SK-MEL-5 (cell line): ENCODE measurements around a stretch of chr5.

GRCh38 chr5:65812557-65813188 is 90.7 kb downstream of the NLN start:
RAMPAGE:
- cytosol, long total RNA = no peak
- long total RNA = no peak
- nucleus, long total RNA = no peak

GRCh38 chr5:65815017-65815288 is 92.9 kb downstream of the NLN start:
RAMPAGE:
- cytosol, long total RNA = no peak
- long total RNA = no peak
- nucleus, long total RNA = no peak

GRCh38 chr5:65830448-65831431 is 95.6 kb upstream of the ERBIN start:
RAMPAGE:
- cytosol, long total RNA = no peak
- long total RNA = no peak
- nucleus, long total RNA = no peak

RAMPAGE:
- cytosol, long total RNA = no peak
- long total RNA = no peak
- nucleus, long total RNA = no peak
These were observed 60.2 kb upstream of the SREK1 start for GRCh38 chr5:66083889-66084263.

DNA sequence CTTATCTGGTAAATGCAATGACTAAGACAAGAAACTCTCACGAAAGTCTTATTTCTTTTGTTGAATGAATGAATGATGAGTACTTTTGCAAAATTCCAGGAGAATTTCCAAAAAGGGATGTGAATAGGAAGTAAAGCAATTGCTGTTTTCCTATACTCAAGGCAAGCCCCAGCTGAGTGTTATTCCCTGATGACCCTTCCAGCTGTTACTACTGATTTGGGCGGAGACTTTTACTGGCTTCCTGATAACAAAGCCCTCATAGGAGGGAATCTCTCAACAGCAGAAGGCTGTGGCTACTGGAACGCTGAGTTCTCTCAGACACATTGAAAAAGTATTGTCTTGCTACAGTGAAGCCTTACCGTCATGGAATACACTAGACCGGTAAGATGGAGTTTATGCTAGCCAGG is 162.8 kb downstream of the SREK1 start:
RAMPAGE:
- cytosol, long total RNA = no peak
- long total RNA = no peak
- nucleus, long total RNA = no peak

DNA sequence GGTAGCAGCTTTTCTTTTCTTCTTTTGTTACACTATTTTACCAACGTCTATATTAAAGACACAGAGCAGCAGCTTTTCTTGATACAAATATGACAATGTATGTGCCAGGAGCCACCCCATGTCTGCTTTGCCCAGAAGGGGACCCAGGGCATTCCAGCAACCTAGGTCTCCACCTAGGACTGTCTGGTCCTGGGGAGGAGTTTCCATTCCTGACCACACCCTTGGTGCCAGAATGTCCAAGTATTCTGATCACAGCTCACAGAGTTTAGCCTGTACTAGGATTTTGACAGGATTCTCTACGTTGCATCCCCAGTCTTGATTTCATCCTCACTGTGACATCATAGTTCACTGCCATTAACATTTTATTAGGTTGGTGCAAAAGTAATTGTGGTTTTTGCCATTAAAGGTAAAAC is 224.7 kb downstream of the SREK1 start:
RAMPAGE:
- cytosol, long total RNA = no peak
- long total RNA = no peak
- nucleus, long total RNA = no peak

RAMPAGE:
- cytosol, long total RNA = no peak
- long total RNA = no peak
- nucleus, long total RNA = no peak
These were observed 101.0 kb downstream of the CD180 start for GRCh38 chr5:67095336-67096237.

RAMPAGE:
- cytosol, long total RNA = no peak
- long total RNA = no peak
- nucleus, long total RNA = no peak
These were observed 14.1 kb downstream of the CD180 start for GRCh38 chr5:67182271-67183045.

DNA sequence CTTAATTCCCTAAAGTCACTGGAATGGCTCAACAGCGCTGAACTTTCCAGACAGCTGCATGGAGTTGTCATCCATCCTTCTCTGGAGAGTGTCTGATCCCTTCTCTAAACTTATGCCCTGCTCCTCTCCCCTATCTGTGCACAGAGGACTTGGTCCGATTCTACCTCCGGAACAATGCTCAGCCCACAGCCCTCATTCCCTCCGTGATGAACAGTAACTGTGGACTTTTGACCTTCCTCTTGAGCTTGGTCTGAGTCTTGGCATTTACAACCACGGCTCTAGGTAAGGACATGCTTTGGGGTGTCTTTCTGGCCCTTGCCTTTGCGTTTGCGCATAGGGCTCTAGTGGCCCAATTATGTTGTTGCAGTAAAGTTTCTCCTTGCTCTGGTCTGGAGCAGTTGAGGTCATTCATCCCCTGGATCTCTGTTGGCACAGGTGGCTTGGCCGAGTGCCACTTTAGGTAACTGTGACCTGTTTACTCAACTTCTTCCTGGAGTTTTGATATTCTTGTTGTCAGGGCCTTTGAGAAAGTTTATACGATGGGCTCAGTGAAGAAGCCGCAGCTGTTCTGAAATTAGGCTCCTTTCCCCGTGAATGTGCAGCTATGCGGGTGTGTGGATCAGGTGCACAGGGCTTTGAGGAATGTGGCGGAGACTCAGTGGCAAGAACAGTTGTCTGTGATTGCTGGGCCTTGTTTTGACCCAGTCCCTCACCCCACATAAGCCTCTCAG is 18.4 kb upstream of the CD180 start:
RAMPAGE:
- cytosol, long total RNA = no peak
- long total RNA = no peak
- nucleus, long total RNA = no peak

RAMPAGE:
- cytosol, long total RNA = no peak
- long total RNA = no peak
- nucleus, long total RNA = no peak
These were observed 278.8 kb upstream of the CD180 start for GRCh38 chr5:67475250-67475982.

GRCh38 chr5:67646562-67647128 is 450.0 kb upstream of the CD180 start:
RAMPAGE:
- cytosol, long total RNA = no peak
- long total RNA = no peak
- nucleus, long total RNA = no peak

RAMPAGE:
- cytosol, long total RNA = no peak
- long total RNA = no peak
- nucleus, long total RNA = no peak
These were observed 408.0 kb upstream of the PIK3R1 start for GRCh38 chr5:67807319-67808190.

DNA sequence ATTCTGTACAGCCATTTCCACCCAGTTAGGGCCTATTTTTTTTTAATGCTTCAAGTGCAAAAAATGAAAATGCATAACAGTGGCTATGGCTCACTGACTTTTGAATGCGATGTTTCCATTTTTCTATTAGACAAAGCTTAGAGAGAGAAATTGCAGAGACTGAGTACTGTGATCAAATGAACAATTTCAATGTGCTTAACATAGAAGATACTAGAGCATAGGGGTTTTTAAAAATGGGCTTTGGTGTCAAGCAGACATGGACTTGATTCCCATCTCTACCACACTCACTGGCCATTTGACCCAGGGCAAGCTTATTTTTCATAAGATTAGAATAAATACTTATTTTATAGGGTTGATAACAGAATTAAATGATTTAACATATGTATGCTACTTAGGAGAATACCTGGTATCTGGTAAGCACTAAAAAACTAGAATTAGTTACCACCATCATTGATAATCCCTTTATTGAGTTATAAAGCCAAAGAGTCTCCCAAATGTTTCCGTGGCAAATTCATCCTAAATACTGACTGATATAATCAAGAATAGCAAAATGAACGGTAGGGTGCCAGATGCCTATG is 254.2 kb upstream of the PIK3R1 start:
RAMPAGE:
- cytosol, long total RNA = no peak
- long total RNA = no peak
- nucleus, long total RNA = no peak

DNA sequence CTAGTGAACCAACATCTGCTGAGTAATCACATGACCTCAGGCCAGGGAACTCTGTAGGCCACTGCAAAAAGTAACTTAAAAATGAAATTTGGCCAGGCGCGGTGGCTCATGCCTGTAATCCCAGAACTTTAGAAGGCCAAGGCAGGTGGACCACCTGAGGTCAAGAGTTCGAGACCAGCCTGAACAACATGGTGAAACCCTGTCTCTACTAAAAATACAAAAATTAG is 173.2 kb upstream of the PIK3R1 start:
RAMPAGE:
- cytosol, long total RNA = no peak
- long total RNA = no peak
- nucleus, long total RNA = no peak

DNA sequence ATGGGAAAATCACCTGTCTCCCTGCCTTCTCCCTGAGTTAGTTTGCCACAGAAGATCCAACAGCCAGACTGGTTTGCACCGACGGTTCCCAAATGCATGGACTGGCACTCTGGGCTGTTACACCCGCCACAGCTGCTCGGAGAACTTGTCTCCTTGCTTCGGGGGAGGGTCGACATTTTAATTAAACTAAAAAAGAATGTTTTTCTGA is 73.4 kb downstream of the PIK3R1 start:
RAMPAGE:
- cytosol, long total RNA = no peak
- long total RNA = no peak
- nucleus, long total RNA = no peak

DNA sequence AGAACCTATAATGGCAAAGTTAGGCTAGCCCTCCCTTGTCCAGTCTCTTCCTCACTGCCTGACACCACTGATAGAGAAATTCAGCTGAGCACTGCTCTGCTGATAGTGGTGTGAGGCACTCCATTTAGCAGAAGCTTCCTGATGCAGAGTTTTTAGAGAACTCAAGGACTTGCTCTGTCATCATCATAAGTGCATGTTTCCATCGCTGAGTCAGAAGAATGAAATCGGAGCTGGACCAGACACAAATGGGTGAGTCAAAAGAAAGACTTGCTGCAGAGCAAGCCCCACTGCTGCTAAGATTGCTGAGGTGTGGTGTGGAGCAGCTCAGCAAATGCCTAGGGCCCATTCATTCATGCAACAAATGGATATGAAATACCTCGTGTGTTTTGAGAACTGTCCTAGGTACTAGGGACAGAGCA is 410.2 kb upstream of the SLC30A5 start:
RAMPAGE:
- cytosol, long total RNA = no peak
- long total RNA = no peak
- nucleus, long total RNA = no peak

GRCh38 chr5:68709288-68709805 is 384.5 kb upstream of the SLC30A5 start:
RAMPAGE:
- cytosol, long total RNA = no peak
- long total RNA = no peak
- nucleus, long total RNA = no peak

DNA sequence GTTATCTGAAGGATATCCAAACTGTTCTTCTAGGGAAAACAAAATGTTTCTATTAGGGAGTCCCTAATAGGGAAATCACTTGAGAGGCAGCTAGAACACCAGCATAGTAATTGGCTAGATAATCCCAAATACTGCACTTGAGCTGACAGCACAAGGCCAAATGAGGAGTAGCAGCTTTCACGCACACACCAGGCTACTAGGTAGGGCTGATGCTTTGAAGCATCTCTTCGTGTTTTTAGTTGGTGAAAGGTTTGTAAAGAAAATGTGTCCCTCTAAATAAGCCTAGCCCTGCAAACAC is 249.6 kb upstream of the SLC30A5 start:
RAMPAGE:
- cytosol, long total RNA = no peak
- long total RNA = no peak
- nucleus, long total RNA = no peak

DNA sequence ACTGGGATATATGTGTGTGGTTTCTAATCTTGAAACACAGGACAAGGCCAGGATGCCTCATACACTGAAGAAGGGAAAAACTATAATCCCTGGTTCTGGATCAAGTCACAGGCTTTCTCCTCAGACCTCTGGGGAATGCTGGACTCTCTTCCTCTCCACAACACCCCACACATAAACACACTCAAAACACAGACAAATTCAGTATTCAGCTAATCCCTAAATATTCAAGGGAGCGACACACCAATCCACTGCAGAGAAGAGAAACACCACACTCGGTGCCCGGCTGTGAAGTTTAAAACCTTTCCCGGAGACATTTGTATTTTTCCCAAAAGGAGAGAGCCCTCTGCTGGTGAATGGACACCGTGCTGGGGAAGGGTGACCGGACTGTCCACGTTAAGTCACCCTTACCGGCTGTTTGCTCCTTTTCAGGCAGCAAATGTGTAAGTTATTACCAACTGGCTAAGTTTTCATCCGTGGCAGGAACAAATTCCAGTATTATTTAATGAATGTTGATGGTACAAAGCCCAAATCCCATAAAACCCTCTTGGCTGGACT is 131.0 kb upstream of the SLC30A5 start:
RAMPAGE:
- cytosol, long total RNA = no peak
- long total RNA = no peak
- nucleus, long total RNA = no peak

GRCh38 chr5:69093617-69093976 is 217 bp upstream of the SLC30A5 start:
RAMPAGE:
- cytosol, long total RNA = no peak
- long total RNA = no peak
- nucleus, long total RNA = no peak